Body of pancreas (tissue), 2 donors: ENCODE measurements around a stretch of chr12.

DNA sequence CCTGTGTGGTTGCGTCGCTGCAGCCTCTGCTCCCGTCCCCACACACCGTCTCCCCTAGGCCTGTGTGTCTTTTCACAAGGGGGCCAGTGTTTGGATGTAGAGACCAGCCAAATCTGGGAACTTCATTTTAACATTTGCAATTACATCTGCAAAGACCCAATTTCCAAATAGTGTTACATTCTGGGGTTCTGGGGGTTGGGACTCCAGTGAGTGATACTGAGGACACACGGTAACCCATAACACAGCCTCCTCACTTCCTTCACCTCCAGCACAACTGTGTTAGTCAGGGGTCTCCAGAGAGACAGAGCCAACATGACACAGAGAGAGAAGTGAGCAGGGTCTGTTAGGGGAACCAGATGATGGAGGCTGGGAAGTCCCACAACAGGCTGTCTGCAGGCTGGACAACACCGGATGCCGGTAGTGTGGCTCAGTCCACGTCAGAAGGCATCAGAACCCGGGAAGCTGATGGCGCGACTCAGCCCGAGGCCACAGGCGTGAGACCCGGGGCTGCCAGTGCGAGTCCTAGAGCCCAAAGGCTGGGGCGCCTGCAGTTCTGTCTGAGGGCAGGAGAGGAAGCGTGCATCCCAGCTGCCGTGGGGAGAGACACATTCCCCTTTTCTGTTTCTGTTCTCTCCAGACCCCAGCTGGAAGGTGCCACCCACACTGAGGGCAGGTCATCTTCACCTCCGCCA is 8.2 kb upstream of the FBRSL1 start:
- PRO-cap: no peak
- RAMPAGE, long total RNA, 2 experiments: no peak in any of the 2 experiments

DNA sequence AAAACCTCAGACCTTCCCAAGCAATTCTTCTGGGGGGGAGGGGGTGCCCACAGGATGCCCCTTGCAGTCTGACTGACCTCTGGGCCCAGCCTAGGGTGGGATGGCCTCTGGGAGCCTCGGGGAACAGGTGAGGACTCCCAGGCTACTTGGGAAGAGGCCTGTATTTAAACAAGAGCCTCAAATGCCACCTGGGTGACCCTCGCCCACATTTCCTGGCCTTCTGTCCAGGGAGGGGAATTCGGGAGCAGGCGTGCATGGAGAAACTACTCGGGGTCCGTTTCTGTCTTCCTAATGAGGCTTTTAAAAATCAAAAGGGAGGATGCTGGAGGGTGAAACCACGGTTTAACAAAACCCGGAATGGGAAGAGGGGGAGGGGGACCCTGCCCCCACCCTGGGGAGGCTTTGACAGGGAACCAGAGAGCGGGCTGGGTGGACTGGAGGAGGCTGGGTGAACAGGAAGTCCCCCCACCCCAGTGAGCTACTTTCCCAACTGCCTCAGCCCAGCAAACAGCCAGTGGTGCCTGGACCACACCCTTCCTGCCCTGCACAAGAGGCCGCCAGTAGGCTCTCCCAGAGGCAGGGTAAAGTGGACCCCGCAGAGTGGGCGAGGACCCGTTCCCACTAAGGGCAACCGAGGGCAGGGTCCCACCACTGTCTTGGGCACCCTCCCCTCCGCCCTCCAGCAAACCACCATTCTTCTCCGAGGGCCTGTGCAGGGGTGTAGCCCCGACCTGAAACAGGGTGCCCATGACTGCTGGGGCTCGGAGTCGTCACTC is 1.5 kb upstream of the FBRSL1 start:
- PRO-cap: no peak
- RAMPAGE, long total RNA, 2 experiments: no peak in any of the 2 experiments

GRCh38 chr12:132528511-132528984 is 38.6 kb downstream of the FBRSL1 start:
- PRO-cap: no peak
- RAMPAGE, long total RNA, 2 experiments: start-site peak on the plus strand in 1 of 2 experiments, at chr12:132528447-132528852 at its widest, 7 reads per replicate

GRCh38 chr12:132544193-132544733 is 54.3 kb downstream of the FBRSL1 start:
- PRO-cap: no peak
- RAMPAGE, long total RNA, 2 experiments: start-site peak on the plus strand in 1 of 2 experiments, at chr12:132544266-132544619 at its widest, 5 reads per replicate

DNA sequence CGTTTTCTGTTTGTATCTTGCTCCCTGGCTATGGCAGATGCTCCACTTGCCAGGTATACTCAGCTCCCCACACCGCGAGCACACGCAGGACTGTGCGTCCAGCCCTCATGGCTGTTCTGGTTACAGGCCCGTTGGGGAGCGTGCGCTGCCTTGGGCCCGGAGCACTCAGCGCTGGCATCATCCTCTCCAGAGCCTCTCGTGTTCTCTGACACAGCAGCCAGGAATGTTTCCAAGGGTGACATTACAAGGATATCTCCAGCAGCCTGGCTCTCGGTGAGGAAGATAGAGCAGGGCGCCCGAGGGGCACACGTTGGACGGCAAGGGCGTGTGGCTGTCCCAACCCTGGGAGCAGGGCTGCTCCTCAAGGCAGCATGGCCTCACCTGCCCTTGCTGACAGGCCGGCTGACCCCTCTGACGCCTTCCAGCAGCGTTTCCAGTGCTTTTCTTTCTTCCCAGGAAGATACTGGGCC is 14.4 kb downstream of the LRCOL1 start:
- PRO-cap: no peak
- RAMPAGE, long total RNA, 2 experiments: no peak in any of the 2 experiments

- PRO-cap: unidirectional peak, plus-strand start at chr12:132602741
- RAMPAGE, long total RNA, 2 experiments: no peak in any of the 2 experiments
Observed at GRCh38 chr12:132602327-132602808, 8.0 kb downstream of the LRCOL1 start.

DNA sequence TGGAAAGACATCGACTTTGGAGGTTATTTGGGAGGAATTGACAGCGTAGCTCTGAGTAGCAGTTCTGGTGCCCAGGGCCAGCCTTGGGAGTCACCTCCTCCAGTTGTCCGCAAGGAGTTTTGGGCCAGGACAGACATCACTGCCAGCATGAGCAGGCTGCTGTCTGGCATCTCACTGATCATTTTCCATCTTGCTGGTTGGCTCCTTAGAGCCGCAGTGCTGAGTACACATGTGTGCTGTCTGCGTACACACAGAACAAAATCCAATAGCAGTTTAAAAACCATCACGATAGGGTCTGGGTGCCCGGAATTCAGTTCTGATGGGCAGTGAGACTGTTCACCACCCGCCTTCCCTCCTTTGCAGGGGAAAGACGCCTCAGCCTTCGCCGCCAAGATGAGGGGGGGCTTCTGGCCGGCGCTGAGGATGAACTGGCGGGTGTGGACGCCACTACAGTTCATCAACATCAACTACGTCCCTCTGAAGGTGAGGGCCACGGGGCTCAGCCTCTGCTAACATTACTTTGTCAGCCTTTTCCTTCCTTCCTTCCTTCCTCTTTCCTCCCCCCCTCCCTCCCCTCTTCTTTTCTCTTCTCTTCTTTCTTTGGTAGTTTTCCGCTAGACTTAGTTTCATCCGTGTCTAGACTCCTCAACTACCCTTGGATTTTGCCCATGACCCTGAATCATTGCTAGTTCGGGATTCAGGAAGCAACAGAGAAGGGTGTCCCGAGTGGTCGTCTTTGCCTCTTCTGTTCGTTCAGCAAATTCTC is 9.6 kb upstream of the PGAM5 start:
- PRO-cap: no peak
- RAMPAGE, long total RNA, 2 experiments: start-site peak on the plus strand in 1 of 2 experiments, centred at position 528 of the sequence, 11 reads per replicate

DNA sequence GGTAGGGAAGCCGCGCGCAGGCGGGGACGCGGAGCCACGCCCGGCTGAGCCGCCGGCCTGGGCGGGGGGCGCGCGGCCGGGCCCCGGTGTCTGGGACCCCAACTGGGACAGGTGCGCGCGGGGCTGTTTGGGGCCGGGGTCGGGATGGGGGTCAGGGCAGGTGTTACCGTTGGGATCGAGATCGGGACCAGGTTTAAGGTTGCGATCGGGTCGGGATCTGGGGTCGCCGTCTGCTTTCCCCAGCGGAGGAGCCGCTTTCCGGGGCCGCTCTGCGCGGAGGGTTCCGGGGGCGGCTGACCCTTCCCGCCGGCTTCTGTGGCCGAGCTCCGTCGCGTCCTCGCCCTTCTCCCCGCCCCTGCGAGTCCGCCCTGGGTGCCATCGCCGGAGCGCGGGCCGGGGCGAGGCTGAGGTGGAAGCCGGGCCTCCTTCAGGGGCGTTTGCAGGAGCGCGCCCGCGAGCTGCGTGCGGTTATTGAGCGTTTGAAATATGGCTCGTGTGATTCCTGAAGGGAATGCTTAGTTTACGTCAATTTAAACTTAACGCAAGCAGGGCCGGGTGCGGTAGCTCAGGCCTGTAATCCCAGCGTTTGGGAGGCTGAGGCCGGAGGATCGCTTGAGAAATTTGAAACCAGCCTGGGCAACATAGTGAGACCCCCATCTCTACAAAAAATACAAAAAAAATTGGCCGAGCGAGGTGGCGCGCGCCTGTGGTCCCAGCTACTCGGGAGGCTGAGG is 482 bp downstream of the PGAM5 start:
- PRO-cap: no peak
- RAMPAGE, long total RNA, 2 experiments: no peak in any of the 2 experiments

DNA sequence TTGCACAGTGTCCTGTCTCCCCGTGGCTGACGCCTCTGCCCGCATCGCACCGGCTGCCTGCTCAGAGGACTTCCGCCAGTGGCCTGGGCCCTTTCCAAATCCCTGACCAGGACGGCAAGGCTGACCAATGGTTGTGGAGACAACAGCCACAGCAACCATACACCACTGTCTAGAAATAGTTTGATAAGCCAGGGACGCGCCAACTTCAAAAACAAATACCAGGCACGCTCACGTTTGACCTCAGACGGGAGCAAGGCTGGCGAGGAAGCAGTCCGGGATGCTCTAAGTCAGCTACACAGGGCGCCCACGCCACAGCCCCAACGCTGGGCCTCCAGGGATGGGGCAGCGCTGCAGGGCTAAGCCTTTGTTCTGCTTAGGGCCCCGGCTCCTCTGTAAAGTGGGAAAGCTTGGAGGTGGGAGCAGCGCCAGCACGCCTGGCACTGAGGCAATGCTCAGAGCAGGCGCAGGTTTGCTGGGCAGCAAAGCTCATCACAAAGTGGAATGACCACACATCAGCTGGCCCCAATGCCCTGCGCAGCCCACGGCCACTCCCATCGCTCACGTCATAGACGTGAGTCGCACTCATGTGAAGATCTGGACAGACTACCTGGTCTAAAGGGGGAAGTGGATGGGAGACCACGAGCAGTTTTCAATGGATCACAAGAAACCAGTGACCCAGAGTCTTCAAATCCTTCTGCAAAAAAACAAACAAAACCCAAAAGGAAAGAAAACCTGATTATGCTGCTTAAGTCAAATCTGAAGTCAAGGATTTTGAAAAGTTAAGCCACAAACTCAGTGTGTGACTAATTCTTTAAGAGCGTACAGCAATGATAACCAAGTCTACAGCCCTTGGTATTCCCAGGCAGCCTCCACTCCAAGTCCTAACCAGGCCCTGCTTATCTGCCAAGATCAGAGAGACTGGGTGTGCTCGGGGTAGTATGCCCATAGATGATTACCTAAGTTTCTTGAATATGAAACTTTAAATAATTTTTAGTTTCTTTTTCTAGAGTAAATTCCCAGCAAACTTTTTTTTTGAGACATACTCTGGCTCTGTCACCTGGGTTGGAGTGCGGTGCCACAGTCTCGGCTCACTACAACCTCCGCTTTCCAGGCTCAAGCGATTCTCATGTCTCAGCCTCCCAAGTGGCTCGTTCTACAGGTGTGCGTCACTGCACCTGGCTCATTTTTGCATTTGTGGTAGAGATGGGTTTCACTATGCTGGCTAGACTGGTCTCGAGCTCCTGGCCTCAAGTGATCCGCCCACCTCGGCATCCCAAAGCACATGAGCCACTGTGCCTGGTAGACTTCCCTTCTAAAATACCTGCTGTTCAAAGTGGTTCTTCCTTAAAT is 12.9 kb downstream of the PGAM5 start:
- PRO-cap: no peak
- RAMPAGE, long total RNA, 2 experiments: no peak in any of the 2 experiments

- PRO-cap: no peak
- RAMPAGE, long total RNA, 2 experiments: no peak in any of the 2 experiments
Observed at GRCh38 chr12:132740769-132741028, 20.9 kb downstream of the ANKLE2 start.

GRCh38 chr12:132798219-132798590 is 30.5 kb downstream of the GOLGA3 start:
- PRO-cap: no peak
- RAMPAGE, long total RNA, 2 experiments: no peak in any of the 2 experiments

GRCh38 chr12:132801632-132802231 is 26.9 kb downstream of the GOLGA3 start:
- PRO-cap: no peak
- RAMPAGE, long total RNA, 2 experiments: no peak in any of the 2 experiments

GRCh38 chr12:132847236-132848376 is 18.9 kb upstream of the GOLGA3 start:
- PRO-cap: no peak
- RAMPAGE, long total RNA, 2 experiments: no peak in any of the 2 experiments

DNA sequence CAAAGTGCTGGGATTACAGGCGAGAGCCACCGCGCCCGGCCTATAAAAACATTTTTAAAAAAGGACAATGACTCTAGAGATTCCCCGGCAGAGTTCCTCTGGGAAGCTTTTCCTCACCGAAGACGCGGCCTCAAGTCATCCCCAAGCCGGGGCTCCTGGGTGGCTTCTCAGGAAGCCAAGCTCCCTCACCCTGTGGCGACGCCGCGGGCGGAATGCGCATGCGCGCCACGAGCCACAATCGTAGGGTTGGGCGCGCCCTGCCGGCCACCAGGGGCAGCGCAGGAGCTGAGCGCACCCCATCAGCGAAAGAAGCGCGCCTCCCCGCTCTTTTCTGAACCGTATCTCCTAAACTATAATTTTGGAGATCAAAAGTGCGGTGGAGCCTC is 17.3 kb upstream of the CHFR start:
- PRO-cap: no peak
- RAMPAGE, long total RNA, 2 experiments: no peak in any of the 2 experiments

- PRO-cap: no peak
- RAMPAGE, long total RNA, 2 experiments: start-site peak on the plus strand in 1 of 2 experiments, at chr12:133011122-133011206 at its widest, 7 reads per replicate
Observed at GRCh38 chr12:133010877-133011606, 24.9 kb downstream of the ZNF26 start.

DNA sequence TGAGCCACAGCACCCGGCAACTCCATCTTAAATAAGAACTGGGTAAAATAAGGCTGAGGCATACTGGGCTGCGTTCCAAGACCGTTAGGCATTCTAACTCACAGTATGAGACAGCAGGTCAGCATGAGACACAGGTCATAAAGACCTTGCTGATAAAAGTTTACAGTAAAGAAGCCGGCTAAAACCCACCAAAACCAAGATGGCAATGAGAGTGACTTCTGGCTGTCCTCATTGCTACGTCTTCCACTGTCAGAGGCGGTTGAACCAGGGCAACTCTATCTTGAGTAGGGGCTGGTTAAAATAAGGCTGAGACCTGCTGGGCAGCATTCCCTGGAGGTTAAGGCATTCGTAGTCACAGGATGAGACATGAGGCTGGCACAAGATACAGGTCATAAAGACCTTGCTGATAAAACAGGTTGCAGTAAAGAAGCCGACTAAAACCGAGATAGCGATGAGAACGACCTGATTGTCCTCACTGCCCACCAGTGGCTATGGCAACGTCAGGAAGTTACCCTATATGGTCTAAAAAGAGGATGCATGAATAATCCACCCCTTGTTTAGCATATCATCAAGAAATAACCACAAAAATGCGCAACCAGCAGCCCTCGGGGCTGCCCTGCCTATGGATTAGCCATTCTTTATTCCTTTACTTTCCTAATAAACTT is 1.4 kb upstream of the ZNF140 start:
- PRO-cap: no peak
- RAMPAGE, long total RNA, 2 experiments: no peak in any of the 2 experiments

DNA sequence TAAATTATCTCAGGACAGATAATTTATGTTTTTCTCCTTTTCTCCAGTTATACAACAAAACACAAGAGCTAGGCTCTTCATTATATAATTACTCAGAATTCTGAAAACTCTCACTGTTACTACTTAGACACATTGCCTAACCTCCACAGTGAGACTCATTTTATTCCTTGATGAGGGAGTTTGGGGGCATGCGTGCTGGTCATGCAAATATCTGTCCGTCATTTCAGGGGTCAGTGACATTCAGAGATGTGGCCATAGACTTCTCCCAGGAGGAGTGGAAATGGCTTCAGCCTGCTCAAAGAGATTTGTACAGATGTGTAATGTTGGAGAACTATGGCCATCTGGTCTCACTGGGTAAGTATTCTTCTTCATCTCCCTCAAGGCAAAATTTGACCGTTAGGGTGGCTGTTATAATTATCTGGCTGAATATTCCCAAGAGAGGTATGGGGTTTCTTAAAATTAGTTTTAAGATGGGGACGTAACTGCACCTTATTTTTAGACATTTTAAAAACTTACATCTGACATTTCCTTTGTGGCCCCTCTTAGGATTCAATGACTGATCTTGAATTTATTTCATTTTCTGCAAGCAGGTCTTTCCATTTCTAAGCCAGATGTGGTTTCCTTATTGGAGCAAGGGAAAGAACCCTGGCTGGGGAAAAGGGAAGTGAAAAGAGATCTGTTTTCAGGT is 2.3 kb downstream of the ZNF140 start:
- PRO-cap: no peak
- RAMPAGE, long total RNA, 2 experiments: start-site peak on the plus strand in 1 of 2 experiments, centred at position 379 of the sequence, 14 reads per replicate